RPMI7951 (cell line): ENCODE data around the genes ST13 and XPNPEP3.

- RAMPAGE, long total RNA = no peak
These were observed 12.6 kb upstream of the MIEF1 start for GRCh38 chr22:39489460-39489975.

GRCh38 chr22:39519327-39520366 lies 715 bp upstream of the ATF4 start:
- RAMPAGE, long total RNA = no peak

- RAMPAGE, long total RNA = no peak
These were observed 12.2 kb upstream of the CACNA1I start for GRCh38 chr22:39558177-39558976.

DNA sequence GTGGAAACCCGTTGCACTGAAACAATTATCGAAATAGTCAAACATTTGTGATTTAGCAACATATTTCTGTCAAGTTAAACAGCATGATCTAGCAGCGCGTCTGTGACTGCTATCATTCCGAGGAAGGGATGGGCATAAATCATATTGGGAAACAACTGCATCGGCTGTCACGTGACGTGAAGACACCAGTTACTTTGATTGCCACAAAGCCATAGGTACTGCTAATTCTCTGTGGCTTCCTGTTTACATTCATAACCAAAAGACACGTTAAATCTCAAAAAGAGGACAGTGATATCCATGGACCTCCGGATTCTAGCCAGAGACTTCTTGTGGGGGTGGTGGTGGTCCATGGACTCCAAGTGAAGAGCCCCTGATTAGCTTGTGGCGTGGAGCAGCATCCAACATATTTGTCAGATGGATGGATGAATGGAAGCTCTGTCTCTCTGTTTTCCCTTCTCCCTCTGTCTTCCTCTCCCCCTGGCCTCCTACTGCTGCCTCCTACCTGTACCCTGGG lies 87.9 kb downstream of the CACNA1I start:
- RAMPAGE, long total RNA = no peak

- RAMPAGE, long total RNA = no peak
These were observed 258 bp upstream of the TMA7B start for GRCh38 chr22:39960042-39960235.

GRCh38 chr22:40043832-40044246 lies 49.1 kb downstream of the FAM83F start:
- RAMPAGE, long total RNA = no peak

GRCh38 chr22:40116834-40117210 lies 60.9 kb upstream of the TNRC6B start:
- RAMPAGE, long total RNA = no peak

- RAMPAGE, long total RNA = no peak
These were observed 6.5 kb downstream of the TNRC6B start for GRCh38 chr22:40183990-40184845.

GRCh38 chr22:40289892-40290626 lies 56.2 kb upstream of the ADSL start:
- RAMPAGE, long total RNA = no peak

DNA sequence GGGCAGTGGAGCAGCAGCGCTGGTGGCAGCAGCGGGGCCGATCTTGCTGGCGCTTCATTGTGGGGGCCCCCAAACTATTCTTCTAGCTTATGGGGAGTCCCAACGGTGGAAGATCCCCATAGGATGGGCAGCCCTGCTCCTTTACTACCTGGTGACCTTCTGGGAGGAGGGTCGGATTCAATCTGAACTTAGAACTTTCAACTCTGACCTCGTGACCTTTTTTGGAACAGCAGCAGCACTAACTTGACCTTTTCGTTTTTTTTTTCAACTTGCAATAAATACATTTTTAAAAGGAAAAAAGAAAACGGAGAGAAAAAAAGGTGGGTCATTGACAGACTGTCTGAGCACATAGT lies 23.3 kb upstream of the ADSL start:
- RAMPAGE, long total RNA = no peak

DNA sequence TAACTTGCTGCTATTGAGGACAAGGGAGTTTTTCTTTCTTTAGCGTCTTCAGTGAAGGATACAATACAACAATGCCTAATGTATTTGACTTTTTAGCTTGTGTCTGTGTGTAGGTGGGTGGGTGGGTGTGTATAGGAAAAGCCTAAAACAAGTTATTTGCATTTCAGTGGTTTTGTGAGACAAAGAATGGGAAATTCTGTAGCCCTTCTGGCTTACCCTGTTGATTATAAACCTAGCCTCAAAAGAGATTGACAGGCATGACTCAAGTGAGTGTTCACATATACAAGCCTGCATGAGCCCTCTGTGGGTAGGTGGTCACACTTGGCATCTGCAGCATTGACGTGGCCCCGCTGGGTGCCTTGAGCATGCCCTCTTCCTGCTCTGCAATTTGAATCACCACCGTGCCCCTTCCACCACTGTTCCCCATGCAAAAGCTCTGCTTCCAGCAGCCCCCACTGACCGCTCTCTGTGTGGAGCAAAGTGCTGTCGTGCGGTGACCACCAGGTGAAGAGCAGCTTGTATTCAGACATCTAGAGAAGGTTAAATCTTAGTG lies 21.0 kb upstream of the ADSL start:
- RAMPAGE, long total RNA = no peak

- RAMPAGE, long total RNA = no peak
These were observed 101.7 kb downstream of the MRTFA start for GRCh38 chr22:40534850-40535159.

DNA sequence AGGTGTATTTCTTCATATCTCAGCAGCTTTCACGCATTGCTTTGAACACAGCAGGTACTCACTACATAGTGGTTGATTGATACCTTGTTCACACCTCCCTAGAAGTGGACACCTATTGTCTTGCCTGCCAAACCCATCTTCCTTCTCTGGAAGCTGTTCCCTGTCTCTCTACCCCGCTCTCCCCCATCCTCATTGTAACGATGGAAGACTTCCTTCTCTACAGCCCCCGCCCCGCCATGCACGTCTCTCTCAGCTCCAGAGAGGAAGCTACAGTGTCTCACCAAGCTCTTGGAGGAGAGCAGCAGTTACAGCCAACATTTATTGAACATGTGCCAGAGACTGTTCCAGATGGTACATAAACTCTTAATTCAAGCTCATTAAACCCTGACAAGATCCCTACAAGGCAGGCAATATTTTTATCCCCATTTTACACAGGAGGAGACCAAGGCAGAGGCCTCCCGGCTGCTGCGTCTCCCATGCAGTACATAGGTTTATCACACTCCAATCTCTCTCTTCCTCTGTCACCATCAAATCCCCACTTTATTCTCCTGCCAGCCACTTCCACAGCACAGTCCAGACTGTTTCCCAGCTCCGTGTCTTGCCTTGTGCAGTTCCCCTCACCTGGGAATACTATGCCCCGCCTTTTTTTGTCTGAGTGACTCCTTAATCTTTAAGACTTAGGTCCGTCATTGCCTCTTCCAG lies 15.2 kb downstream of the MCHR1 start:
- RAMPAGE, long total RNA = no peak

DNA sequence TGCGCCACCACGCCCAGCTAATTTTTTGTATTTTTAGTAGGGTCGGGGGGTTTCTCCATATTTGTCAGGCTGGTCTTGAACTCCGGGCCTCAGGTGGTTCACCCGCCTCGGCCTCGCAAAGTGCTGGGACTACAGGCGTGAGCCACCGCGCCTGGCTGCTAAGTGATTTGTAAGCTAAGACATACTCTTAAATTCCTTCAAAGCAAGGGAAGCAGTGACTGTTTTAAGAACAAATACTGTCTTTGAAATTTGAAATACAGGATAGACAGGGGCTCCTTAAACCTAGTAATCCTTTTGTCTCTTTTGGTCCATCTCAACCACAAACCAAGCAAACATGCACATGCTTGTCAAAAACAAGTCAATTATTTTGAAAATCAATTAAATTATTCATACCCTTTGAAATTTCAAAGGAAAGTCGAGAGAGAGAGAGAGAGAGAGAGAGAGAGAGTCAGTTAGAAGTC lies 47.8 kb downstream of the MCHR1 start:
- RAMPAGE, long total RNA = no peak

- RAMPAGE, long total RNA = start-site peak on the minus strand at chr22:40856614-40856666, 1,088 and 421 reads in 2 replicates
These were observed at the start of gene ST13 for GRCh38 chr22:40855967-40856779. ST13 (minus strand) TSS chr22:40856639.

DNA sequence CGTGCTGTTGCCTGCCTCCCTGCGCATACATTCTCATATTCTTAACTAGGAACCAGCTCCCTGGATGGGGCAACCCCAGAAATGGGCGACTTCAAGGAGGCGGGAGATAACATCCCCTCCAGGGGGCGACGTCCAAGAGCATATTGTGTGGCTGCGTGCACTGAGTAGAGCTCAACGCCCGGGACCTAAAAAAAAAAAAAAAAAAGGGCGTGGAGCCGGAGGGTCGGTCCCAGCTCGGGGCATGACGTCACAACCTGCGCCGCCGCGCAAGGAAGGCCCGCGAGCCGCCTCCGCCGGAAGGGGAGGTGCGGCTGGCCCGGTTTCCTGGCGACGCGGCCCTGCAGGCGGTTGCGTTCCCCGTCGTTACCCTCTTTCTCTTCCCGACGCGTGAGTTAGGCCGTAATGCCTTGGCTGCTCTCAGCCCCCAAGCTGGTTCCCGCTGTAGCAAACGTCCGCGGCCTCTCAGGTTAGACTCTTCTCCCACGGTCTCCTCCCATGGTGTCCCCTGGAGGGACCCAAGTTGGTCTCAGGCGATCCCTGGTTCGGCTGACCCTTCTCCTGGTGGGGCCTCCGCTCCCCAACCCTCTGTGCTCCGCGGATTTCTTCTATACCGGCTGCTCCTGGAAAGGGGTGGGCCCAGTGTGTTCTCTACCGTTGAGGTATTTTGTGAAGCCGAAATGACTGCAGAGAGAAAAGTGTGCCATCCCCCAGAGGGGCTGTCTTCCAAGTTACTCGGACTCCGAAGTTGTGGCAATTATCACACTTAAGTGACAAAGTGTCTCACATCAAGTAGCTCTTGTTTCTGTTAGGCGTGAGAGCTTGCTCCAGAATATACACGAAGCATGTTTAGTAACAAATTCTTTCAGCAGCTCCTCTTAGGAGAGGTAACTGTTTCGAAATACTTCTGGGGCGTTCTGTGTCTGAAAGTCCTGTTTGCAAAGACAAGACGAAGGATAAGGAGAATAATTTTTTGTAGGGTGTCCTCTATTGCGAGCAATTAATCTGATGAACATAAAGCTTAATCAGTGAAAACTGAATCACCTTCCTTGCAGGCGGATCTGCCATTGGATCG lies at the start of gene XPNPEP3:
Gene XPNPEP3 (plus strand): TSS at position 369 of the 1,072 bp plus-strand sequence.
- RAMPAGE, long total RNA = no peak

DNA sequence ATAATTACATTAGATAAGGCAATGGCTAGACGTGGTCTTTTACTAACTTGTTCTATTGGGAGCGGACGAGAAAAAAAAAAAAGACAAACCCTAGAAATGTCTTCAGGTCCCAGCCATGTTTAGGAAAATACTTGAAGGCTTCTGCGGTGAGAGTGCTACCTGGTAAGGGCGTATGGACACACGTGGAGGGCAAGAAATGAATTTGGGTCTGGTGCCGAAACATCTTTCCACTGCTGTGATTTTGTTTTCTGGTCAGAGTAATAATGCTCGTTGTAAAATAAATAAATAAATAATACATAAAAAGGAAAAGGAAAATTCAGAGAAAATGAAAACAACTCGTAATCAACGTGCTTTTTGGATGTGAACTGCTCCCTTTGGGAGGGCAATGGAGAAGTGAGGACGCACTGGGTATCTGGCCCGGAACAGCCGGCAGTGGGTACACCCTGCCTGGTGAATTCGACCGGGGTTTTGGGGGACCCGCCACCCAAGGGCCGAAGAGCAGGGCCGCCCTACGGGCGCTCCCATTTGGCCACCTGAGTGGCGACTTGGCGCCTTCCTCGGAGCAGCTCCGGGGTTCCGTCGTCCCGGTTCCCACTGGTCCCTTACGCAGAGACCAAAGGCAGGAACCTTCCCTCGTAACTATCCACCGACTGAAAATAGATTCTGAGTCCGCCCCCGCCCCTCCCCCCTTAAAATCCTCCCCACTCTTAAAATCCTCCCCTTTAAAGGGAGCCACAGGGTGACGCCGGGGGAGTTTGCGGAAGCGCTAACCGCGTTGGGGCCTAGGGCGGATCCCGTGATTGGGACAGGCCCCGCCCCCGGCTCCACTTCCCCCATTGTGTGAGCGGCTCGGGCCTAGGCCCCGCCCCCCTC lies 1.4 kb upstream of the EP300 start:
- RAMPAGE, long total RNA = no peak

GRCh38 chr22:41109241-41109949 lies 17.0 kb downstream of the EP300 start:
- RAMPAGE, long total RNA = no peak

DNA sequence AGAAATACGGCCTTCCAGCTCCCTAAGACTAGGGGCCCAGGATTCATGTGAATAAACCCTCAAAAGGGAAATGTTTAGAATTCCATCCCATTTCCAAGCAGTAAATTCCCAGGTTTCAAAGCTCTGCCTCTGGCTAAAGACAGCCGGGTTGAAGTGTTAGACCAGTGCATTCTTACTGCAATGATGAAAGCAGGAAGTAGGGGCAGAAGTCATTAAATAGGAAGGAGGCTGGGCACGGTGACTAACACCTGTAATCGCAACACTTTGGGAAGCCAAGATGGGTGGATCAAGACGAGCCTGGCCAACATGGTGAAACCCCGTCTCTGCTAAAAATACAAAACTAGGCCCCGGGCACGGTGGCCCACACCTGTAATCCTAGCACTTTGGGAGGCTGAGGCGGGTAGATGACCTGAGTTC lies 23.3 kb upstream of the L3MBTL2 start:
- RAMPAGE, long total RNA = no peak

GRCh38 chr22:41184606-41185063 lies 20.5 kb upstream of the L3MBTL2 start:
- RAMPAGE, long total RNA = no peak